Calu3 (cell line): Measurements from ENCODE around the gene SCUBE1.

- PRO-cap, result no peak
Observed at GRCh38 chr22:43171002-43171287, 16.0 kb downstream of the TTLL12 start.

- PRO-cap, result no peak
Observed at GRCh38 chr22:43174011-43174651, 12.8 kb downstream of the TTLL12 start.

GRCh38 chr22:43233370-43234195 is 46.6 kb upstream of the TTLL12 start:
- PRO-cap, result no peak

DNA sequence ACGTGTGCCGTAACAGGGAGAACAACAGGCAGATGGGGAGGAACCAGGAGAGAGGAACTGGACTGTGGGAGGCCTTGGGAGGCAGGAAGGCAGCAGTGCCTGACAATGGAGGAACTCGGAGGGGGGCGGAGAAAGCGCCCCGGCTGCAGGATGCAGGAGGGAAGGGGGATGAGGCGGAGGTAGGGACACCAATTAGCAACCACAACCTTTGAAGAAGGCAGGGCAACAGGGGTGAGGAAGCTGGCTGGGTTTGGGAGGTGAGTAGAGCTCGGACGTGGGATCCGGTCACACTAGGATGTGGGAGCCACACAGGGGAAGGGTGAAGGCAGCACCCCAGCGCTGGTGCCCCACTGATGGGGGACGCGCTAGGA is 67.4 kb downstream of the SCUBE1 start:
- PRO-cap, result no peak

DNA sequence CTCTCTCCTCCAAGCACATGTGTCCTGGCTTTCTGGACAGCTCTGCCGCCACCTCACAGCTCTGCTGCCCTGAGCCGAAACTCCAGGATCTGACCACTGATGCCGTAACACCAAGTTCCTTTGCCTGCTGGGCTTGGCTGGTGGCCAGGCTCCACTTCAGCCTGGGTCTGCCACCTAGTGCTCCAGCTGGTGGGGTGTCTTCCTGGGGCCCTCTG is 52.9 kb downstream of the SCUBE1 start:
- PRO-cap, result no peak

GRCh38 chr22:43343048-43343686 is at the start of gene SCUBE1:
SCUBE1 (minus strand) TSS chr22:43343372.
- PRO-cap, result no peak

GRCh38 chr22:43397000-43397577 is 14.7 kb upstream of the MPPED1 start:
- PRO-cap, result no peak

GRCh38 chr22:43530875-43531457 is 119.2 kb downstream of the MPPED1 start:
- PRO-cap, result no peak

DNA sequence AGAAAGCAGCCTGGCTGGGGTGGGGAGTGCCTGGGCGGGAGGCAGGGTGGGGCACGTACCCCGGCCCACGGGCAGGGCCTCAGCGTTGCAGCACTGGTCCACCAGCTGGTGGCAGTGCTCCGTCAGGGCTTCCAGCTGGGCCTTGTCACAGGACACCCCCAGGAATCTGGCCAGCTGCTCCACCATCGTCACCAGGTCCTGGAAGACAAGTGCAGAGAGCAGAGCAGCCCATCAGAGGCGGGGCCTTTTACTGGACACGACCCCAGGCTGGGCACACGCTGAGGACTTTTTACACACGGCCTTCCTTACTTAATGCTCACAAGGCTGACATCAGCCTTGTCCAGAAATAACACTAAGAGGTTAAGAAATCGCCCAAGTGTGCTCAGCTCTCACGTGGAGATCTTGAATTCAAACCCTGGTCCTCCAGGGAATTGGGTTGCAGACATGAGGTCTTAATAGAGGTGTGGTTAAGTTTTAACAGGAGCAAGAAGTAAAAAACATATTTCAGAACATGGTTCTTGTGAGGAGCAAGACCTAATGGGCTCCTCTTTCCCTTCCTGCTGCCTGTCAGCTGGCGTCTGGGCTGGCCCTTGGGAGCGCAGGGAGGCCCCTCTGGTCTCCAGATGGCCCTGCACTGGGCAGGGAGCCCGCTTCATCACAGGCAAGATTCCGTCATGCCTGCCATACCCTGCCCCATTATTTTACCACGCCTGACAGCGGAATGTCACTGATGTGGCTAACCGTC is 17.1 kb upstream of the EFCAB6 start:
- PRO-cap, result no peak

- PRO-cap, result no peak
Observed at GRCh38 chr22:43925140-43926028, 1.8 kb downstream of the PNPLA3 start.

DNA sequence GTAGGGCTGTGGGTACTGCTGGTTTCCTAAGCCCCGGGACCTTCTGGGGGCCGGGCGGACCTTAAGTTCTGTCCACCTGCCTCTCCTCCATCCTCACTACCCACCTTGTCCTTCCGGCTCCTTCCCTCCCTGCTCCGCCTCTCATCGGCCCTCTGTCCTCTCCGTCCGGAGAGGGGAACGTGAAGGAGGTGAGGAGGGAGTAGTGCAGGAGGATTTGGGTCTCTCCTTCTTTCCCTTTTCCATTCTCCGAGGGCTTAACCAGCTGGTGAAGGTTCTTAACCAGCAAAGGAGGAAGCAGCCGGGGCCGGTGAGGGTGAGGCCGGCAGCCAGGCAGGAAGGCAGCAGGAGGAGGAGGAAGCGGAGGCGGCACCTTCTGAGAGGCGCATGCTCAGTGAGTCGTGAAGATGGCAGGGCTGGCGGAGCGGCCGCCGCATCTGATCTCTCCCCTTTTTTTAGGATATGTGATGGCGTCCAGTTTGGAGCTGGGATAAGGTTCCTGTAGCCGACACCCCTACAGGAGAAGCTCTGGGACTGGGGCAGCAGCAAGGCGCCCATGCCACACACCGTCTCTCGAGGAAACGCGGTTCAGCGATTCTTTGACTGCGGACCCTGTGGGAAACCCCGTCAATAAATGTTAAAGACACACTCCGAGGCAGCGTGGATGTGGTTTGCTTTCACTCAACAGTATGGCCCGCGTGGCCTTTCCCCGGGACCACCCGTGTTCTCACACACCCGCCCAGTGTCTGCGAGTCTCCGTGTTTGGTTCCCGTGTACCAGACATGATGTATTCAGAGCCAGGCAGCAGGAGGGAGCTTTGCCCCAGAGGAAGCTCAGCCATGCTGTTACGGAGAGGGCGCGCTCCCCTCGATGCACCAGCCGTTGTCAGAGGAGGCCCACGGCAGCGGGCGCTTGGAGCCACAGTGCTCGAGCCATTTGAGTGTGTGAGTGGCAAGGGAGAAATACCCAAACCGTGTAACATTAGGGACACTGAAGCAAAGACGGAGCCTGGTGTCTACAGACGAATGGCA is 27.9 kb upstream of the PARVB start:
- PRO-cap, result no peak

GRCh38 chr22:44025451-44026537 is 1.7 kb downstream of the PARVB start:
- PRO-cap, result no peak

DNA sequence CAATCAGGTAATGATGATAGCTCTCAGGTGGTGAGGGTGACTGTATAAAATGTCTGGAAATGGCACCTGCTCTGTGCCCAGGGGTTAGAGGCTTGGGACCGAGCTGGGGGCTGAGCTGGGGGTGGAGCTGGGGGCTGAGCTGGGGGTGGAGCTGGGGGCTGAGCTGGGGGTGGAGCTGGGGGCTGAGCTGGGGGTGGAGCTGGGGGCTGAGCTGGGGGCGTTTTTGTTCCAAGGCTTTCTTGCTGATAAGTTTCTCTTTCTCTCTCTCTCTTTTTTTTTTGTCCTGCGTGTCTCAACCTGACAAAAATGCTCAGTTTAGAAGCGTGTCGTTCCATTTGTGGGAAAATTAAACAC is 32.7 kb downstream of the PARVB start:
- PRO-cap, result no peak

DNA sequence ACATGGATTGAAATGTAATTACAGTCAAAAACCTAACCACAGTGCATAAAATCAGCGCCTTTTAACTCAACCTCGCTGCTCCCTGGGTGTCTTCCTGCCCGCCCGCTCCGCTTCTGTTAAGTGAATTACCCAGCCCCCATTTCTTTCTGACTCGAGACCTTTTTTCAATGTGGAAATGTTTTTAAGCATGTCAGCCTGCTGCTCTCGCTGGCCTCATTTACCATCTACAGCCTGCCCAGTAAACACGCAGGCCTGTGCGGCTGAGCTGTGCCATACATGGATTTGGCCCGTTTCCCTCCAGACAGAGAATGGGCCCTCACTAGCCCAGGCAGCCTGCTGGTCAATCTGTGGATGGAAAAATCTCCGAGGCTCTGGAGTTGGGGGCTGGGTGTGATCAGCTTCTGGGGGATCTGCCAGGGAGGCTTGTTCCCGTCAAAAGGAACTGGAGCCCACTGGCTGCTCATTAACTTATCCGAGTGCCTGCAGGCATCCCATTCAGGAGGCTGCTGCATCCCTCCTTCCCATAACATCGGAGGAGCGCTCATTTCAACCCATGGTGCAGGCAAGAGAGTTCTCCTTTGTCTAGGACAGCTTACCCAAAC is 32.6 kb upstream of the PARVG start:
- PRO-cap, result no peak

DNA sequence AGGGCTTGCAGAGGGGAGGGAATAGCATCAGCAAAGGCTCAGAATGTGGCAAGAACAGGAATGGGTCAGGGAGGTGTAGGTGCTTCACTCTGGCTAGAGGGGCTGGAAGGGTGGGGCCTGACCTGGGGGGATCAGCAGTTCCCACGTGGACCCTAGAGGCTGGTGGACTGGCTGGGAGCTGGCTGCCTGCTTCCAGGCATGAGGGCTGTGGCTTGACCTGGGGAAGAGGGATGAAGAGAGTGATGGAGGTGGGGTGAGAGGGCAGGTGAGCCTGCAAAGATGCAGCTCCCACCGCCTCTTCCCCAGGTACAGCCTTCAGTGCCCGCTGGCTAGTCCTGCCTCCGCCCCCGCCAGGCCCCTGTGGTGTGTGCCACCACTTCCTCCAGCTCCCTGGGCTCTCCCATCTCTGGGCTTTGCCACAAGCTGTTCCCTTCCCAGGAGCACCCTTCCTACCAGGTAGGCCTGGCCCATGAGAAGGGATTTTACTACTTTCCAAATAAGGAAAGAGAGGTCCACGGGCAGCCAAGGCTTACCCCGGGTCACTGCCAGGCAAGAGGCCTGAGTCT is 19.1 kb downstream of the PARVG start:
- PRO-cap, result no peak

DNA sequence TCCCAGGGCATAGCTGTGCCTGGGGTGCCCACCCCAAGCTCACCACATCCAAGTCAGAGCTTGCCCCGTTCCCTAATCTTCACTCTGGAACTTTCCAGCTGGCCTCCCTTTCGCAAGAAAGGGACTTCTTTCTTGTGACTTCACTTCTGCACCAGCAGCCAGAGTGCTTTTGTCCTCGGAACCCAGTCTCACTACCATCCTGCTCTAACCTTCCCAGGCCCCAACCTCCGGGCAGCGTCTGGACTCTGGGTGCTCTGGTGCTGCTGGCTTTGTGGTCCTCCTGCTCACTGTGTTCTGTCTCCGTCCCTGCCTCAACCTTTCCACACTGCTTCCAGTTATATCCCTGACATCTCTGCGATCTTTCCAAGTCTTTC is 30.9 kb downstream of the PARVG start:
- PRO-cap, result no peak

DNA sequence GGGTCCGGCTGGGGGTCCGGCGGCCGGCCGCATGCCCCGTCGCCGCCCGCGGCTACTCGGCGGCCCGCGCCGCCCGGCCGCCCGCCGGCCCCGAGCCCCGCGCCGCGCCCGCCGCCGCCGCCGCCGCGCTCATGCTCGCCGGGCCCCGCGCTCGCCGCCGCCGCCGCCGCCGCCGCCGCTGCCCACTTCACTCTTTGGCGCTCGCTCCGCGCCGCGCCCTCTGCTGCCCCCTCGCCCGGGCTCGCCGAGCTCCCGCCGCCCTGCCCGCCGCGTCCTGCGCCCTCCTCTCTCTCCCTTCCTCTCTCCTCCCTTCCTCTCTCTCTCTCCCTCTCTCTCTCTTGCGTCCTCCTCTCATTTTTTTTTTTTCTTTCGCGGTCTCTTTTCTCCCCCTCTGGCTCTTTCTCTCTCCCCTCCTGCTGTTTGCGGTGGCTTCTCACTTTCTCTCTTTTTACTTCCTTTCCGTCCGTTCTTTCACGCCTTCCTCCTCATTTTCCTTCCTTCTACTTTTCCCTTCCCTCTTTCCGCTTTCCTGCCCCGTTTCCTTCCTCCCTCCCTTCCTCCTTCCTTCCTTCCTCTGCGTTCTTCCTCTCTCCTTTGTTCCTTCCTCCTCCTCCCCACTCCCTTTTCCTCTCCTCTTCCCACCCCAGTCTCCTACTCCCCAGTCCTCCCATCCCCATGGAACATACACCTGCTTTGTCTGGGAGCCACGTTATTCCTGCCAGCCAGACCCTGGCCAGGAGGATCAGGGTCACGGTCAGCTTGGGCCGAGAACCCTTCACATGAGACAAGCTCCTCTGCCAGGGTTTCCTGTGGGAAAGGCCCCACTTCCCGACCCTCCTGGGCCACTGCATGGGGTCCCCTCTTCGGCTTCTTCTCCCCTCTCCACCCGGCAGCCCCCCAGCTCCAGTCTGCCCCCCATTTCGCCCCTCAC is 19.3 kb upstream of the SHISAL1 start:
- PRO-cap, result no peak

GRCh38 chr22:44603640-44604398 is 98.2 kb upstream of the PRR5 start:
- PRO-cap, result no peak

- PRO-cap, result no peak
Observed at GRCh38 chr22:44609359-44609563, 92.7 kb upstream of the PRR5 start.

DNA sequence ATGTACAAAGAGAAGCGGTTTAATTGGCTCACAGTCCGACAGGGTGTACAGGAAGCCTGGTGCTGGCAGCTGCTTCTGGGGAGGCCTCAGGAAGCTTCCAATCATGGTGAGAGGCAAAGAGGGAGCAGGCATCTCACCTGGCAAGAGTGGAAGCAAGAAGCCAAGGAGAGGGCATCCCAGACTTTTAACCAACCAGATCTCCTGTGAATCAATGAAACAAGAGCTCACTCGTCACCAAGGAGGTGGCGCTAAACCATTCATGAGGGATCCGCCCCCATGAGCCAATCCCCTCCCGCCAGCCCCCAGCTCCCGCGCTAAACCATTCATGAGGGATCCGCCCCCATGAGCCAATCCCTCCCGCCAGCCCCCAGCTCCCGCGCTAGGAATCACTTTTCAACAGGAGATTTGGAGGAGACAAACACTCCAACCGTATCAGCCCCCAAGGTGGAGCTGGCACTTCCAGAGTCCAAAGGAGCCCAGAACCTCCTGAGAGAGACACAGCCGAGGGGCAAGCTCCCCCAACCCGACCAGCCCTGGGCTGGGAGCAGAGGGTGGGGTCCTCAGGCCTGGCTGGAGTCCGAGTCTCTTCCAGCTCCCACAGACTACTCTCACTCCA is 41.0 kb upstream of the PRR5 start:
- PRO-cap, result no peak